Jurkat, Clone E6-1 (cell line): ENCODE measurements around the genes HSPB3, GZMA and DDX4.

- RRBS: no CpG with 5 or more reads among the region's 4 CpGs
Observed at GRCh38 chr5:53031590-53032266, 42.6 kb downstream of the ITGA2 start.

GRCh38 chr5:53090575-53091345 lies 18.8 kb downstream of the MOCS2 start:
- RRBS: no CpG with 5 or more reads among the region's 6 CpGs

GRCh38 chr5:53730868-53731292 lies 170.4 kb downstream of the NDUFS4 start:
- RRBS: no CpG with 5 or more reads among the region's 1 CpG

GRCh38 chr5:53984028-53984811 lies 326.2 kb downstream of the ARL15 start:
- RRBS: no CpG with 5 or more reads among the region's 3 CpGs

- RRBS: no CpG with 5 or more reads among the region's 11 CpGs
Observed at GRCh38 chr5:54293800-54294649, 16.3 kb downstream of the ARL15 start.

- RRBS: no CpG with 5 or more reads among the region's 24 CpGs
Observed at GRCh38 chr5:54455309-54456254, at the start of gene HSPB3. TSS of gene HSPB3 (plus strand) at chr5:54455699.

- RRBS: no CpG with 5 or more reads among the region's 3 CpGs
Observed at GRCh38 chr5:54469645-54470116, 14.2 kb downstream of the HSPB3 start.

DNA sequence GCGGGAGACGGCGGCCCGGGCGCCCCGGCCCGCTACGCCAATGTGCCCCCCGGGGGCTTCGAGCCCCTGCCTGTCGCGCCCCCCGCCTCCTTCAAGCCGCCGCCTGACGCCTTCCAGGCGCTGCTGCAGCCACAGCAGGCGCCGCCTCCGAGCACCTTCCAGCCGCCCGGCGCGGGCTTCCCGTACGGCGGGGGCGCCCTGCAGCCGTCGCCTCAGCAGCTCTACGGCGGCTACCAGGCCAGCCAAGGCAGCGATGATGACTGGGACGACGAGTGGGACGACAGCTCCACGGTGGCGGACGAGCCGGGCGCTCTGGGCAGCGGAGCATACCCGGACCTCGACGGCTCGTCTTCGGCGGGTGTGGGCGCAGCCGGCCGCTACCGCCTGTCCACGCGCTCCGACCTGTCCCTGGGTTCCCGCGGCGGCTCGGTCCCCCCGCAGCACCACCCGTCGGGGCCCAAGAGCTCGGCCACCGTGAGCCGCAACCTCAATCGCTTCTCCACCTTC lies 645 bp downstream of the SNX18 start:
- RRBS: 75% methylated on average over 6 of the region's 66 CpGs

GRCh38 chr5:54626283-54626928 lies 108.8 kb downstream of the SNX18 start:
- RRBS: no CpG with 5 or more reads among the region's 3 CpGs

GRCh38 chr5:55102328-55102957 lies at the start of gene GZMA:
TSS of gene GZMA (plus strand) at chr5:55102646.
- RRBS: no CpG with 5 or more reads among the region's 5 CpGs

DNA sequence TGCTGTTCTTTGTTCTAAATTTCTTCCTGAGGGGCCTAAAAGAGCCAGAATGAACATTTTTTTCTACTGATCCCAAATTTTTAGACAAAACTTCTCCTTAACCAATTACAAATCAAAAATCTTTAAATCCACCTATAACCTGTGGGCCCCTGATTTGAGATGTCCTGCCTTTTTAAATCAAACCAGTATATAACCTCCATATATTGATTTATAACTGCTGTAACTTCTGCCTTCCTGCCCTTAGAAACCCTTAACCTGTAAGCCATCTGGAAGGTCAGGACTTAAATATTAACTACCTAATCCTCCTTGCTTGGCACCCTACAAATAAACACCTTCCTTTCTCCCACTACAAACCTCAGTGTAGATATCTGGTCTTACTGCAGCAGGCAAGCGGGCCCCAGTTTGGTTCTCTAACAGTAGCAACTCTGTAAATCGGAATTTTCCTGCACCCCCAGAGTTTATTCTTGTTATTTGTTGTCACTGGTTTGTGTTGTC lies 83.9 kb downstream of the MTREX start:
- RRBS: no CpG with 5 or more reads among the region's 2 CpGs

DNA sequence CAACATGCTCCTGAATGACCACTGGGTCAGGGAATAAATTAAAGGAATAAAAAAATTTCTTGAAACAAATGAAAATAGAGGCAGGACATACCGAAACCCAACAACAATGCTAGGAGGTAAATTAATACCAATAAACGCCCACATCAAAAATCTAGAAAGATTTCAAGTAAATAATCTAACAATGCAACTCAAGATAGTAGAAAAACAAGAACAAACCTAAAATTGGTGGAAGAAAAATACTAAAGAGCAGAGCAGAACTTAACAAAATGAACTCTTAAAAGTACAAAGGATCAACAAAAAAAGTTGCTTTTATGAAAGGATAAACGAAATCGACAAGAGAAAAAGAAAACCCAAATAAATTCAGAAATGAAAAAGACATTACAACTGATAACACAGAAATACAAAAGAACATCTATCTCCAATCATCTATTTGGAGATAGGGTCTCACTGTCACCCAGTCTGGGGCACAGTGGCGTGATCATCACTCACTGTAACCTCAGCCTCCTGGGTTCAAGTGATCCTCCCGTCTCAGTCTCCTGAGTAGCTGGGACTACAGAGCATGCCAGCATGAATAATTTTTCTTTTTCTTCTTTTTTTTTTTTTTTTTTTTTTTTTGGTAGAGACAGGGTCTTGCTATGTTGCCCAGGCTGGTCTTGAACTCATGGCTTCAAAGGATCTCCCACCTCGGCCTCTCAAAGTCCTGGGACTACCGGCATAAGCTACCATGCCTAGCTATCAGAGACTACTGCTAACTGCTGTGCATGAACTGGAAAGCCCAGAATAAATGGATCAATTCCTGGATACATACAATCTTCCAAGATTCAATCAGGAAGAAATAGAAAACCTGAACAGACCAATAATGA lies 103.0 kb downstream of the PLPP1 start:
- RRBS: no CpG with 5 or more reads among the region's 8 CpGs

- RRBS: no CpG with 5 or more reads among the region's 7 CpGs
Observed at GRCh38 chr5:55521729-55522419, 12.9 kb downstream of the PLPP1 start.

DNA sequence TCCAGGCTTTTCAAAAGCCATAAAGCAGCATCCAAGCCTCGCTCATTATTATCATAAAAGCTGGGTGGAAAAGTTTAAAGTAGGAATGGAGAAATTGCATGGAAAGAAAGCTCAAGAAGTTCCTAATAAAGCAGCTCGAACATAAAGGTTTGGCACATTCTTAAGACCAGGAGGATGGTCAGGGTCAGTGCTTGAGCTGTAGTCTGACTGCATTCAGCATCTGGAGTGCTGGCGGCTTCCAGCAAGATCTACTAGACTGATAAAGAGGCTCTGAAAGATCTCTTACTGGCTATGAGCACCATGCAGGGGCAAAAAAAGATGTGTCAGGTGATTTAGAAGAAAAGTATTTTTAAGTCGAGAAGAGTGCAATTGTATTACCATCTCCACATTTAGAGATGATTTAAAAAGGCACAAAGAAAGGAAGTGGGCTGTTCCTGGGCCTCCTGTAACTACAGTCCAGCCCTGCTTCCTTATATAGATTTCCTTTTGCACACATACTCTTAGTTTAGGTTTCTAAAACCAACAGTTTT lies 65.7 kb upstream of the PLPP1 start:
- RRBS: no CpG with 5 or more reads among the region's 4 CpGs

- RRBS: no CpG with 5 or more reads among the region's 33 CpGs
Observed at GRCh38 chr5:55737717-55738152, at the start of gene DDX4. TSS of gene DDX4 (plus strand) at chr5:55738061.

DNA sequence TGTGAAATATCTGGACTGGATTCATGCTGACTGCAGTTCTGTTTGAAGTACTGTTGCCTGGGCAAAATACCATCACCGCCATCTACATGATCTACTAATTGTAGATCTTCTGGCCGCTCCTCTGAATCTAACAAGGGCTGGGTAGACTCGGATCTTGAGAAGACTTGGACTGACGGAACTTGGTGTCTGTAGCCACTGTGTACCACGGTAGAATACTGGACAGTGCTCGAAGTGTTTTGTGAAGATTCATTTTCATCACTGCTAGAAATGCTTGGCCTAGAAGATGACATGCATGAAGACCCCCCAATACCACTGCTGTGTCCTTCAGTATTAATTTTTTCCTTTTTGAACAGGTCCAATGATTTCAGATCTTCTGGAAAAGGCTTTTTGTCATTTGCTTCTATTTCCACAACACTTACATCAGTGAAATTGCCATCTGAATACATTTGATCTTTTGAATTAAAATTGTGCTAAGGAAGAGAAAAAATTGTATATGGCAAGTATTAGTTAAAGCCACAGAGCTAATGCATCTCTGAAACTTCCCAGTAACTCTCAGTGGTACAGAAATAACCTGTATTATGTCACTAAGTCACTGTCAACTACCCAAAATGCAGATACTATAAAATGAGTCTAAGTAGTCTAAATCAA lies 53.3 kb downstream of the IL6ST start:
- RRBS: no CpG with 5 or more reads among the region's 6 CpGs

DNA sequence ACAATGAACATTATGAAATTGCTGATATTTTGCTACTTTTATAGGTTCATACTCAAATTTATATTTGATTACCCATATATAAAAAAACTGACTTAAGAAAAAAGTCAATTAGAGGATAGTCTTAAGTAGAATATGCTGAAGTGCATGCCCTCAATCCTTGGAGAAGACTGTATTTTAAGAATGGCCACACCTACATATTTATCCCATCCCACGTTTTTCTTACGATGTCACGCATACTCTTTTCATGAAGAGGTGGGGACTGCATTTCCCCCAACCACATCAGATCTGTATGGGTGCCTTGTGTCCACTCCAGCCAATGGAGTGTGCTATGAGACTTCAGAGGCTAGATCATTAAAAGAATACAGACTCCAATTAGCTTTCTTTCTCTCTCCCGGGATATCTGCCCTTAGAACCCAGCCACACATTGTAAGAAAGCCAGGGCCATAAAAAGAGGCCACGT lies 21.7 kb downstream of the IL6ST start:
- RRBS: no CpG with 5 or more reads among the region's 5 CpGs

- RRBS: no CpG with 5 or more reads among the region's 8 CpGs
Observed at GRCh38 chr5:55993573-55994345, 1.0 kb downstream of the IL6ST start.

DNA sequence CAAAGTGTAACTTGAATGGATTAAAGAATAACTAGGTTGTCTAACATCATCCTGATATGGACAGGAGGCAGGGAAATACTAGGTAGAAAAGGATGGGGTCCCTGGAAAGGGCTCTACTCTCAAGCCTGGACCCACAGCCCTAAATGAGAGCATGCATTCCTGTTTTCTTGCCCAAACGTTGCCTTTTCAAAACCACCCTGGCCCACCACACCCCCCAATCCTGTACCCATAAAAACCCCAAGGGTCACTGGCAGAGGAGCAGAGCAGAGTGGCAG lies 58.2 kb upstream of the IL6ST start:
- RRBS: no CpG with 5 or more reads among the region's 1 CpG

- RRBS: no CpG with 5 or more reads among the region's 3 CpGs
Observed at GRCh38 chr5:56126394-56126909, 106.7 kb downstream of the ANKRD55 start.